Hair follicular keratinocyte (primary cell): ENCODE measurements around the genes SLC38A7 and CDH11.

- RAMPAGE, long total RNA = no peak
Observed at GRCh38 chr16:57646017-57646653, 17.7 kb downstream of the ADGRG1 start.

DNA sequence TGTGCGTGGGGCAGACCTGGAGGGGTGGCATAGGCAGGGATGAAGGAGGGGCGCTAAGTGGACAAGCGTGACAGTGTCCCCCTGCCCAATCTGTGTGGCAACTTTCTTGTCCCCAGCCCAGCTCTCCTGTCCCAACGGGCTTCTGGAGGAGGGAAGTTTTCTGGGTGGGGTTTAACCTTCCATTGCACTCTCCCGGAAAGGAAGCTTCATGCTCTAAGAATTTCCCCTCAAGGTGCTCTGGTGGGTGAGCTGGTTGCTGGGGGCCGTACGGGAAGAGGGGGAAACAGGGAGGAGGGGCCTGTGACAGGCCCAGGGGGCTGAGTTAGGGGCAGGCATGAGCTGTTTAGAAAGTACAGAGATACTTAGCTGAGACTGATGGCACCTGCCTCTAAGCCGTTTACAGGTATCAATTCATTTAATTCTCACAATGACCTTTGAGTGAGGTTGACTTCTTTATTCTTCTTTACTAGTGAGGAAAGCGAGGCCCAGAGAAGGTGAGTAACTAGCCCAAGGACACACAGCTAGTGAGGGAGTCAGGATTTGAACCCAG is 18.7 kb downstream of the ADGRG1 start:
- RAMPAGE, long total RNA = no peak

GRCh38 chr16:57689462-57690360 is 4.9 kb upstream of the DRC7 start:
- RAMPAGE, long total RNA = no peak

DNA sequence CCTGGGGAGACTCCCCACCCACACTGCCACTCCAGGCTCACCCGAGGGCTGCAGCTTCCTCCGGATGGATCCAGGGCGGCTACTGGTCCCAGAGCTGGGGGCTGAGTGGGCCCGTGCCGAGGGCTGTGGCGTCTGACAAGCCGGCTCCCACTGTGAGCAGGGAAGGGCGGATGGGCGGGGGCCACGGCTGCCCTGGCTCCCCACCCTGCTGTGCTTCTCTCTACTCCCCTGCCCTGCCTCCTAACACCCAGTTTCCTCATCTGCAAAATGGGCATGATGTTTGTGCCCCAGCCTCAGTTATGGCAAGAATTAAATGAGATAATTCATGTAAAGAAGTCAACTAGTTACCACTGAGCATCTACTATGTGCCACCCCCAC is 24.1 kb downstream of the KATNB1 start:
- RAMPAGE, long total RNA = no peak

- RAMPAGE, long total RNA = no peak
Observed at GRCh38 chr16:57959735-57960077, 11.2 kb downstream of the CNGB1 start.

GRCh38 chr16:58464515-58465461 is 35.2 kb upstream of the NDRG4 start:
- RAMPAGE, long total RNA = no peak

DNA sequence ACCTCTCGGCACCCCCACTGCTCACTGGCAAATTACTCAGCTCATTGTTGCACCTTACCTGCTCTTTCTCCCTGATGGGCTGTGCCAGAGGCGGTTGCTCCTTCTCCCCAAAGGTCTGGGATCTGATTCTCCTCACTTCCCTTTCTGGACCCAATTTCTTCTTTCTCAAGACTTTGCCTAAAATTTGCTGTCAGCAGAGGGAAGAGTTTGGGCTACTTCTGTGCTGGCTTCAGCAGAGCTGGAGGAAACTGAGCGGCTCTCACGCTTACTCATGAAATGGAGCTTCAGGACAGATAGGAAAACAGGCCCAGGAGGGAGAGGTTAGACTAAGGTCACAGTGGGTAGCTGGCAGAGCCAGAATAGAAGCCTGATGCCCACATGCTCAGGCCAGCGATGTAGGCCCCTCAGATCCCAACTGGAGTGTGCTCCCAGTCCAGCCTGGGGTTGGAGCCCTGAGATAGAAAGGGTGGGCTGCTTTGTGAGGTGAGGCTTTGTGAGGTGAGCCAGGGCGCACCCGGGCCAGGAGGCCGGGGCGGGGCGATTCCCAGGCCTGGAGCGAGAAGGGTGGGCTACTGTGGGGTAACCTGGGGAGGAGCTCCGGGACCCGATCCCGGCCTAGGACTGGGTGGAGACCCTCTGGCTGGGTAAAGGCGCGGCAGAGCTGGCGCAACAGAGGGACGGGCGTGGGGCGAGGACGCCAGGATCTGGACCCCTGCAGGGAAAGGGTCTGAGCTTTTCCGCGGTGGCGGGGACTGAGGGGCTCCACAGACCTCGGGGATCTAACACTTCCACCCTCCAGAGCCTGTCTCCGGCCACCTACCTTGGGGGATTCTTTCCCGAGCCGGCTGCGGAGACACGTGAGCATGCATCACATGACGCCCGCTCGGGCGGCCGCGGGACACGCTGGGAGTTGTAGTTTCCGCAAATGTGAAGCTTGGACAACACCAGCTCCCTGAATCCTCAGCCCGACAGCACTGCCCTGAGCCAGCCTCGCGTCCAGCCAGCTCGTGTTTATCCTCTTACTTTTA is at the start of gene SLC38A7:
TSS of gene SLC38A7 (minus strand) at position 874 of the 1,028 bp plus-strand sequence.
- RAMPAGE, long total RNA = no peak

- RAMPAGE, long total RNA = no peak
Observed at GRCh38 chr16:61117794-61118148, 918.5 kb downstream of the CDH8 start.

DNA sequence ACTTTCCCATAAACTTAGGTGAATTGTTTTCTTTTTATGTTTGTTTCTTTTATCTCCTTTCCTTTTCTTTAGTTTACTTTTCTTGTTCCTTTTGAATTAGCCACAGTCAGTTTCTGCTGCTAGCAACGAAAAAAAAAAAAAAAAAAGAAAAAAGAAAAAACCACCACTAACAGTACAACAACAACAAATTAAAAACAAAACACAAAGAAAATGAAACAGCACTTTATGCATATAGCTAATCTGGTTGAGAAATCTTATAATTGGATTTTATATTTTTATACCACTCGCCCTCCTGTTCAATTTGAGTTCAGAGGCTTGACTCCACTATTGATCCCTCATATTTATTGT is 1147.9 kb downstream of the CDH11 start:
- RAMPAGE, long total RNA = no peak

- RAMPAGE, long total RNA = no peak
Observed at GRCh38 chr16:65121766-65122099, at the start of gene CDH11. CDH11 (minus strand) TSS chr16:65122063.

- RAMPAGE, long total RNA = no peak
Observed at GRCh38 chr16:65122100-65122661, 318 bp upstream of the CDH11 start.

- RAMPAGE, long total RNA = no peak
Observed at GRCh38 chr16:66166444-66167071, 199.9 kb upstream of the CDH5 start.

- RAMPAGE, long total RNA = no peak
Observed at GRCh38 chr16:66381944-66383257, 15.9 kb downstream of the CDH5 start.

- RAMPAGE, long total RNA = no peak
Observed at GRCh38 chr16:66524746-66525601, 24.9 kb downstream of the TK2 start.

- RAMPAGE, long total RNA = no peak
Observed at GRCh38 chr16:66531238-66531623, 18.7 kb downstream of the TK2 start.

DNA sequence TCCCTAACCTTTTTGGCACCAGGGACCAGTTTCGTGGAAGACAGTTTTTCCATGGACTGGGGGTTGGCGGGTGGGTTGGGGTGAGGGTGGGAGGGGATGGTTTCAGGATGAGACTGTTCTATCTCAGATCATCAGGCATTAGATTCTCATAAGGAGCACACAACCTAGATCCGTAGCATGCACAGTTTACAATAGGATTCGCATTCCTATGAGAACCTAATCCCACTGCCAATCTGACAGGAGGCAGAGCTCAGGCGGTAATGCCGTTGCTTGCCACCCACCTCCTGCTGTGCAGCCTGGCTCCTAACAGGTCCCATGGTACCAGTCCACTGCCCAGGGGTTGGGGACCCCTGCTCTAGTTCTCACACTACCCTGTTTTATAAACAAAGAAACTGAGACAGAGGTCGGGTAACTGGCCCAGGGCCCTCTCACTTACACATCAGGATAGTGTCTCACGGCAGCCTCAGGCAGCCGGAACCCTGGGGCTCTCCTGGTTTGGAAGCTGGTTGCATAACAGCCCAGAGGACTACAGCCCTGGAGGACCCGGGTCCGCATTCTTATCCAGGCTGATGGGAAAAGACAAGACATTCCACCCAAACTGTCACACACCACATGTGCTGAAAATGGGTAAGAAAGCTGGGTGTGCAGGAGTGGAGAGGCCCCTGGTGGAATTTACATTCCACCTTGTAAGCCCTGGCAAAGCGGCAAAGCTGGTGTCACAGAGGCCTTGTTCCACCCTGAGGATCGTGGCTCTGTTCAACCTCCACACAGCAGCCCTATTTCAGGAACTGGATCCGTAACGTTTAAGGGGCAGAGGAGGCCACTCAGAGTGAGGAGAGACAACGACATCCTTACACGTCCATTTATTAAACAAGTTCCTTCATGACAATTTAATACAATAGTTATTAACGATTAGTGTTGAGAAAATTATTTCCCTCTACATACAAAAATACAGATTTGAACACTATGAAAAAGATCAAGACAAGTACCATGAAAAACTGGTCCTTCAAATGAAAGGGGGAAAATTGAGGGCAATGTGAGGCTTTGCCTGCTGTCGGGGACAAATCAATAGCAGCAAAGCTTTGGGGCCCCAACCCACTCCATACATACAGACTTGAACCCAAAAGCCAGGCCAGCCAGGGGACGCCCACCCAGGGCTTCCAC is 9.8 kb downstream of the CMTM3 start:
- RAMPAGE, long total RNA = no peak

- RAMPAGE, long total RNA = no peak
Observed at GRCh38 chr16:66617807-66618200, 13.3 kb downstream of the CMTM3 start.

DNA sequence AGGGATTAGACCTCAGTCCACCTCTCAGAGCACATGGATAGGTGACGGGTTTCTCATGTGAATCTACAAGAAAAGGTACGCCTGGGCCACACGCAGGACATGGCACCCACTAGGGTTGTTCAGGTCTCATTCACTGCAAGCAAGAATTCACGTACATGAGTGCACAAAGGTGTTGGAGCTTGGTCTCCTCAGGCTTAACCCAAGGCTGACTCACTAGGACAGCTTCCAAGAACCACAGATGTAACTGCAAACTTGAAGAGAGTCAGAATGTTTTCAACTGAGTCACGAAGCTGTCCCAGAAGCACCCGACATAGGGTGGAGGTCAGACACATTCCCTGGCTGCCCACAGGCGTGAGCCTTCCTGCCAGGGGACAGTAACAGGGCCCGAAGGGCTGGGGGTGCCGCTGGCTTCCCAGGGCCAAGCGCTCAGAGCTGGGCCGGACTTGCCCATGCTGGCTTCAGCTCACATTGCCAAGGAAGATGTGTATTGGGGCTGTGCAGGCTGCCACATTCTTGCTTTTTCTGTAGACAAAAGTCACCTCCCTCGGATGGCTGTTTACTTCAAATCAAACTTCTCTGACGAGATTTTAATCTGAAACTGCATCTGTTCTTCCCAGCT is 14.1 kb downstream of the CMTM3 start:
- RAMPAGE, long total RNA = no peak

GRCh38 chr16:66694283-66694518 is 2.3 kb downstream of the CMTM4 start:
- RAMPAGE, long total RNA = no peak

- RAMPAGE, long total RNA = no peak
Observed at GRCh38 chr16:66740507-66741114, 10.8 kb downstream of the DYNC1LI2 start.